Pericardium fibroblast (primary cell): ENCODE measurements around a stretch of chr16.

- RAMPAGE, long total RNA, result no peak
Observed at GRCh38 chr16:81513981-81514457, 69.4 kb downstream of the CMIP start.

- RAMPAGE, long total RNA, result no peak
Observed at GRCh38 chr16:81520593-81520998, 76.0 kb downstream of the CMIP start.

GRCh38 chr16:81662578-81663474 lies 116.3 kb upstream of the PLCG2 start:
- RAMPAGE, long total RNA, result no peak

- RAMPAGE, long total RNA, result no peak
Observed at GRCh38 chr16:81679954-81680821, 98.9 kb upstream of the PLCG2 start.

DNA sequence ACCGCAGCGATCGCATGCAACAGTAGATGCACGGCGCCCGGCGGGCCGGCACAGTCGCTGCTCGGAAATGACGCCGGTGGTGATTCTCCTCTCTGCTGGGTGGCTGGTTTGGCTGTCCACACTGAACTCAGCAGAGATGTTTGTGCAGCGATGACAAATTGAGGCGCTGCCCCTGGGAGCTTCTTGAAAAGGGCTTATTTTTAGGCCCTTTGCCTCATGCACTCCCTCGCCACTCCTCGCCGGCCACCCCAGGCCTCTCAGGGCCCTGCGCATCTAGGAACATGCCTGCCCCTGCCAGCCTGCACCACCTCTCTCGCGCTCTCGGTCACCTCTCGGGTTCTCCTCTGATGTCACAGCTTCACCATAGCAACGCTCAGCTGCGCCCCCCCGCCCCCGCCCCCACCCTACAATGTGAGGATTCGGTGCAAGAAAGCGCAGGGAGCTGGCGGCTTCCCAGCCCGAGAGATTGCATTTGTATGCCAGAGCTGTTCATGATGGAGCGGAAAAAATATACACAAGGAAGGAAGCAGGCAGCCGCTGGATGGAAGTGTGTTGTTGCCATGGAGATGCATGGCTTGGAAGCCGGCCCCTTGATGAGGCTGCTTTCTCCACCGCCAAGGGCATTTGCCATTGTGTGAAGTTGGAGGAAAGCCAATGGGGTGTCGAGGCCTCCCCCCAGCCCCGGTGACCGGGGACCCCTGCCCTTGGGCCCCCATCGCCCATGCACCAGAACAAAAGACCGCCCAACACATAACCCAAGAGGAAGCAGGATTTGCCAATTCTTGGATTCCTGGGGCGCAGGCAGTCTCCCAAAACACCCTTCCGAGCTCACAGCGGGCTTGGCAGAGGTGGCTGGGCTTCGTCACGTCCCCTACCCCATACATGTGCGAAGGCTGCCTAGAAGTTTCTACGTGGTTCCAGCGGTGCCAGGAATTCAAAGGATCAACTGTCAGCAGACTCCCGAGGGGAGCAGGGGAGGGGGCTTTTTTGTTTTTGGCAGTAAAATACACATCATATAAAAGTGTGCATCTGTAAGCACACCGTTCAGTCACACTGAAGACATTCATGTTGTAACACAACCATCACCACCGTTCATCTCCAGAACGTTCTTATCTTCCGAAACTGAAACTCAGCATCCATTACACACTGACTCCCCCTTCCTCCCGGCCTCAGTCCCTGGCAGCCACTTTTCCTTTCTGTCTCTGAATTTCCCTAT lies 81.1 kb upstream of the PLCG2 start:
- RAMPAGE, long total RNA, result no peak

GRCh38 chr16:81797370-81797861 lies 18.3 kb downstream of the PLCG2 start:
- RAMPAGE, long total RNA, result no peak

- RAMPAGE, long total RNA, result no peak
Observed at GRCh38 chr16:81809907-81810645, 31.0 kb downstream of the PLCG2 start.

DNA sequence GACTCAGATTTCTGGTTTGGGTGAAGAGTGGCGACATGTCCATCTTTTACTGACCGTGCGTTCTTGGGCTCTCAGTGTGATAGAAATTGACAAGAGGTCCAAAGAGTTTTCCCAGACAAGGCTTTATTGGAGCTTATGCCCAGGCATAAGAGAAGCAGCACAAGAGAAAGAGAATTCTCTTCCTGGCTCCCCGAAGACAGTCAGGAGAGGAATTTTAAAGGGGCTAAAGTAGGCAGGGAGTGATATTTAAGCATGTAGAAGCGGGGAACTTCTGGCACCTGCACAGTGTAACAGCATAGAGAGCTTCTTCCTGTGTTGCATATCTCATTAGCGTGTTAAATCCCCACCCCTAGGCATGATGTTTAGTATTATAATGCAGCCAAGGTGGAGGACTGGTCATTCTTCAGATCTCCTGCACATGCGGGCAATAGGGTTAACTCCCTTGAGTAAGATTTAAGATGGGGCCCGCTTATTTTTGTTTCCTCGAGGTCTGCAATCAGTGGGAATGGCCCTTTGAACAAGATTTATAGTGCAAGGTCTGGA lies 71.4 kb downstream of the PLCG2 start:
- RAMPAGE, long total RNA, result no peak

DNA sequence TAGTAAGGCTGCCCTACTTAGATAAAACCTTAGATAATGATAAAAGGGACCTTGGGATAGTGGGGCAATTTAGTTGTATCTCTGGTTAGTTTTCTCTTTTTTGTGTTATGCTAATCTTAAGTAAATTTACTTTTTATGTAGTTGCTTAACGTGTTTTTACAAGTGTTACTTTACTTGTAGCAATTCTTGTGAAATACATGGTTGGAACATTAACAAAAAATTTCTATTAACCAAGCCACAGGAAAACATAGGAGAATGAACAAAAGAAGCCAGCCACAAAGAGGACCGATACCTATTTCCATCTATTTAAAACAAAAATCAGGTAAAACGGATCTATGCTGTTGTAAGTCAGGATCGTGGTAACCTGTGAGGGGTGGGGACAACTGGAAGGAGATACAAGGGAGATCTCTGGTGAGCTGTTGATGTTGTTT lies 21.2 kb downstream of the HSD17B2 start:
- RAMPAGE, long total RNA, result no peak

- RAMPAGE, long total RNA, result no peak
Observed at GRCh38 chr16:82083723-82084232, 48.7 kb downstream of the HSD17B2 start.

GRCh38 chr16:82639604-82640383 lies 13.0 kb downstream of the CDH13 start:
- RAMPAGE, long total RNA, result no peak

GRCh38 chr16:83343940-83344304 lies 463.9 kb upstream of the HSBP1 start:
- RAMPAGE, long total RNA, result no peak

GRCh38 chr16:83802106-83802782 lies 5.5 kb upstream of the HSBP1 start:
- RAMPAGE, long total RNA, result no peak

GRCh38 chr16:83813876-83814800 lies 6.4 kb downstream of the HSBP1 start:
- RAMPAGE, long total RNA, result no peak

GRCh38 chr16:83911785-83912421 lies 13.0 kb downstream of the MLYCD start:
- RAMPAGE, long total RNA, result no peak

DNA sequence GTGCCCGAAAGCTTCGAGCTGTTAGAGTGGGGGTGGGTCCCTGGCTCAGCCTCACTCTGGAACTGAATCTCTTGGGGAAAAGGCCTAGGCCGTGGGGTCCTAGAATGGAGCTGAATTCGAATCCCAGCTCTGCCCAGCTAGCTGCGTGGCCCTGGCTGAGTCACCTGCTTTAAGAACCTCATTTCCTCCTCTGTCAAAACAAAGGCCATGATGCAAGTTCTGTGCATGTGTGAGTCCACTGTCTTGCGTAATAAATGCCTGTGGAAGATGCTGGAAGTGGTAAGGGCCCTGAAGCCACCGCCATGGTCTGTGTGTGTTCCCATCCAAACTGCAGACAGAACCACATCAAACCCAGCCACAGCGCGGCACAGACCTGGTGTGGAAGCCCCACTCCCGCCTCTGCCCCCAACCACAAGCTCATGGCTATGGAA lies 25.9 kb downstream of the NECAB2 start:
- RAMPAGE, long total RNA, result no peak

DNA sequence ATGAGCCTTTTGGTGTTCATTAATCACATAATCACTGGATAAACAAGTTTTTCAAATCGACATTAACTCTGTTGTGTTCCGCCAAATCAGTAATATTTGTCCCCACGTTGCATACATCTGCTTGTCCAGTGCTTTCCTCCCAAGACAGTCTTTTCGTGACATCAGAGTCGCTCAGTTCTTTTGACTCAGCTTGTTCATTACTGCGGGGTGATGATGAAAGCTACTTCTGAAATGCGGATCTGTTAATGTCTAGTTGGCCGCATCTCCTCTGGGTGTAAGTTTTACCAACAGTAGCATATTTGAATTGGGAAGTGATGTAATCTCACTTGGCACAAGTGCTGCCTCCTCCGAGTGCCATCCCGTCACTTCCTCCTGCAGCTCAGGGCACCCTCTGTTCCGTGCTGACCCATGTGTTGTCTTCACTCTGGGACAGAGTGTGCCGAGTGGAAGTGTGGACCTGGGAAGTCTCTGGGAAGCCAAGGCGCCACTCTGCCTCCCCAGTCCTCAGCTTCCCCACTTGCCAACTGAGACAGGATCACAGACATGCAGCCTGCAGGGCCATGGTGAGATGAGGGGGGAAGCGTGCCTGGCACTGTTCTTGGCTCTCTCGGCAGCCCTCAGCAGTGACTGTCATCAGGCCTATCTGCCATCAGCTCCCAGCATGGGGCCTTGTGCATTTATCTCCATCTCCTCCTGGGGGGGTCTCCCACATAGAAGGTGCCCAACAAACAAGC lies 8.9 kb downstream of the ADAD2 start:
- RAMPAGE, long total RNA, result no peak

DNA sequence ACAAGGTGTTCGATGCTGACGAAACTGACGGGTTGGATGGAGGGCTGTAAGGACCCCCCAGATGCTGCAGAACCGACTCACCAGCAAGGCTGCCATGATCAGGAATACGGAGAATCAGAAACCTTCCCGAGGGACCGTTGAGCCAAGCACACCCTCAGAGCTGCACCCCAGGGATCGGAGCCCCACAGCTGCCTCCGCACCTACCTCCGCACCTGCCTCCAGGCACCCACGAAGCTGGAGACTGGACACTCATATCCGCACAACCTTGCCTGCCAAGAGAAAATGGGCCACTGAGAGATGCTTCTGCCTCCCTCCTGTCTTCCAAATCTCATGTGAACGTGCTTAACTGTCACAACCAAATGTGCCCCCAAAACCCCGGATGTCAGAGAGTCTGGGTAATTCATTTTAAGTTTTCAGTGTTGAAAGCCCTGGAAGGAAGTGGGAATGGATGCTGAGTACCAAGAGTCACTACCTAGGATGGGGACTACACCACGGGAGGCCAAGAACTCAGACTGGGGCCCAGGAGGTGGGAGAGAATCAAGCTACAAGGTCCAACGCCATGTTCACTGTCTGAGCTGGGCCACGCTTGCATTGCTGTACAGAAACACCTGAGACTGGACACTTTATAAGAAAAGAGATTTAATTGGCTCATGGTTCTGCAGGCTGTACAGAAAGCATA lies 49.4 kb upstream of the MEAK7 start:
- RAMPAGE, long total RNA, result no peak

DNA sequence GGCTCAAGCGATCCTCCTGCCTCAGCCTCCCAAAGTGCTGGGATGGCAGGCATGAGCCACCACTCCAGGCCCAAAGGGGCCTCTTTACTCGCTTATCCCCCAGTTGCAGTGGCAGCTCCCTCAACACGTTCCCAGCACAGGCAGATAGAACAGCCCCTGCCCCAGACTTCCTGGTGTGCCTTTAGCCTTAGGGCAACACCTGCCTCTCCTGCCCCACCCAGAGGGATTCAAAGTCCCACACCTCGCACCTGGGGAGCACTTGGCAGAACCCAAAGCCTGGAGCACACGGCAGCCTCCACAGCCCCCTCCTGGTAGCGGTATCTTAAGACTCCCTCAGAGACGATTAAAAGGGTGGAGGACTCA lies 54.7 kb upstream of the MEAK7 start:
- RAMPAGE, long total RNA, result no peak

DNA sequence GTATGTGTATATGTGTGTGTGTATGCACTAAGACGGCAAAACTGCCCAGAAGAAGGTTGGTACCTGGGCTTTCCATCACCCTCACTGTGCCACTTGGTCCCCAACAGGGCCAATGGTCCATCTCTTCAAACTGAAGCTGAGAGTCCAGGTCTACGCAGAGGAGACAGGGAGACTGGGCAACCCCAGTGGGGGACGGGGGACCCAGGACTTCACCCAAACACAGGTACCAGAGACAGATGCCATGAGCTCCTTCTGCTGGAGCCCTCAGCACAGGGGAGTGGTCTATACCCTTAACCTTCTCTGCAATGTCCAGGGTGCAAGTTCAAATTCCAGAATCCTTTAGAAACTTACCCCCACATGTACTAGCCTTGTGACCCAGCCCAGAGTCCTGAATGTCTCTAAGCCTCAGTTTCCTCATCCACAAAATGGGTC lies 21.9 kb downstream of the COTL1 start:
- RAMPAGE, long total RNA, result no peak